ENCODE data around the genes CDK9 and BBLN.

GRCh38 chr9:127785845-127786885, at the start of gene CDK9:
Gene CDK9, plus strand, starts transcription at chr9:127786034.
- RRBS: 1% methylated on average over 53 of the region's 100 CpGs

DNA sequence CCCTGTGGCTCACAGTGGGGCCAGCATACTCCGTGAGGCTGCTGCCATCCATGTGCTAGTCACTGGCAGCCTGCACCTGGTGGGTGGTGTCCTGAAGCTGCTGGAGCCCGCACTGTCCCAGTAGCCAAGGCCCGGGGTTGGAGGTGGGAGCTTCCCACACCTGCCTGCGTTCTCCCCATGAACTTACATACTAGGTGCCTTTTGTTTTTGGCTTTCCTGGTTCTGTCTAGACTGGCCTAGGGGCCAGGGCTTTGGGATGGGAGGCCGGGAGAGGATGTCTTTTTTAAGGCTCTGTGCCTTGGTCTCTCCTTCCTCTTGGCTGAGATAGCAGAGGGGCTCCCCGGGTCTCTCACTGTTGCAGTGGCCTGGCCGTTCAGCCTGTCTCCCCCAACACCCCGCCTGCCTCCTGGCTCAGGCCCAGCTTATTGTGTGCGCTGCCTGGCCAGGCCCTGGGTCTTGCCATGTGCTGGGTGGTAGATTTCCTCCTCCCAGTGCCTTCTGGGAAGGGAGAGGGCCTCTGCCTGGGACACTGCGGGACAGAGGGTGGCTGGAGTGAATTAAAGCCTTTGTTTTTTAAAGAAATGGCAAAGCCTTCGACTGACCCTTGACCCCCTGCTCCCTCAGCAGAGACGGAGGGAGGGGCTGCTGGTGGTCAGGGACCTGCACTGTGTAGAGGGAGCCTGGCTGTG, 10.9 kb downstream of the FPGS start:
- RRBS: 20% methylated on average over 2 of the region's 12 CpGs

DNA sequence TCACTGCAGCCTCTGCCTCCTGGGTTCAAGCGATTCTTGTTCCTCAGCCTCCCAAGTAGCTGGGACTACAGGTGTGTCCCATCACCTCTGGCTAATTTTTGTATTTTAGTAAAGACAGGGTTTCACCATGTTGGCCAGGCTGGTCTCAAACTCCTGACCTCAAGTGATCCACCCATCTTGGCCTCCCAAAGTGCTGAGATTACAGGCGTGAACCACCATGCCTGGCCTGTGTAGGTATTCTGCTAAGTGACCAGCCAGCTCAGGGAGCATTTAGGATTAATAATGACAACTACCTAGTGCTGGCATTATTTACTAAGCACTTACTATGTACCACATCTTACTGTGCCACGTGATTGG, 21.1 kb downstream of the FPGS start:
- RRBS: no CpG with 5 or more reads among the region's 3 CpGs

GRCh38 chr9:127833830-127834164, 20.7 kb downstream of the ENG start:
- RRBS: no CpG with 5 or more reads among the region's 2 CpGs

DNA sequence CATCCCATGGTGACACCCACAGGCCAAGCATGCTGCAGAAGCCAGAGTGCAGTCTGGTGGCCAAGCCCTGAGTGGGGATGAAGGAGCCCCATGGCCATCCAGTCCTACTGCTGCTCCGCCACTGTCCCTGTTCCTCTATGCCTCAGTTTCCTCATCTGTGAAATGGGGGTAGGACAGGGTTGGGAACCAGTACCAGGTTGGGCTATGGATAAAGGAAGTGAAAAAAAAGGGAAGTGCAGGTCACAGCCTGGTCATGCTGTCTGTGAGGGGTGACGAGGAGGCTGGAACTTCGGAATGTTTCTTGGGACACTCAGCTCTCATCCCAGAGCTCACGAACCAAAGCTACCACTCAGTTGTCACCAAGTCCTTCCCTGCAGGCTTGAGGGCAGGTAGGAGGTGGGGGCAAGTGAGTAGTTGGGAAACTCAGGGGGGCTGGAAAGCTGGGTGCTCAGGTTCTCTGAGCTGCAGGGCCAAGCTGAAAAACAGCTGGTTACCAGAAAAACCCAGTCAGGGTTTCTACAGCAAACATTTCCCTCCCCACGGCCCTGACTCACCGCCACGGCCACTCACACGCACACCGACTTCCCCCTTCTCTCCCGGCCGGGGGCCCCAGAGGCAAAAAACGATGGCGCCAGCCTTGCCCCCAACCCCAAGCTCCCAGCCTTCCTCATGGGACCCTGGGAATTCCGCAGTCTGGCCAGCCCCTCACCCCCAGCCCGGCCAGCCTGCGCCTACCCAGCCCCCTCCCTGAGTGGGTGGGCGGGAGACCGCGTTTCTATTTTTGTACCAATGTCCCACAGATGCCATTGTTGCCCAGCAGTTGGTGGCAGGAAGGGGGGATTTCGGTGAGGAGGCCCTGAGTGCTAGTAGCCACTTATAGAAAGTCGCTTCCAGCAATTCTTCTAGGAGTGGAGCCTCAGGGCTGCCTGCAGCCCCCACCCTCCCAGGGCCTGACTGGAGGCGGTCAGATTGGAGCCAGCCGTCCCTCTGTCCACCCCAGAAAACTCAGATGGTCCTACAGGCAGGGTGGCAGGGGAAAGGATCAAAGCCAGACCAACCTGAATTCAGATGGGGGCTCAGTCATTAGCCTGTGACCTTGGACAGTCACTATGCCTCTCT, 18.5 kb downstream of the ENG start:
- RRBS: no CpG with 5 or more reads among the region's 23 CpGs

- RRBS: no CpG with 5 or more reads among the region's 16 CpGs
Measured at GRCh38 chr9:127859980-127860741, 5.7 kb upstream of the ENG start.

- RRBS: 90% methylated on average over 8 of the region's 23 CpGs
Measured at GRCh38 chr9:127867517-127868127, 9.9 kb downstream of the AK1 start.

- RRBS: no CpG with 5 or more reads among the region's 13 CpGs
Measured at GRCh38 chr9:127955175-127955841, 17.7 kb upstream of the DPM2 start.

DNA sequence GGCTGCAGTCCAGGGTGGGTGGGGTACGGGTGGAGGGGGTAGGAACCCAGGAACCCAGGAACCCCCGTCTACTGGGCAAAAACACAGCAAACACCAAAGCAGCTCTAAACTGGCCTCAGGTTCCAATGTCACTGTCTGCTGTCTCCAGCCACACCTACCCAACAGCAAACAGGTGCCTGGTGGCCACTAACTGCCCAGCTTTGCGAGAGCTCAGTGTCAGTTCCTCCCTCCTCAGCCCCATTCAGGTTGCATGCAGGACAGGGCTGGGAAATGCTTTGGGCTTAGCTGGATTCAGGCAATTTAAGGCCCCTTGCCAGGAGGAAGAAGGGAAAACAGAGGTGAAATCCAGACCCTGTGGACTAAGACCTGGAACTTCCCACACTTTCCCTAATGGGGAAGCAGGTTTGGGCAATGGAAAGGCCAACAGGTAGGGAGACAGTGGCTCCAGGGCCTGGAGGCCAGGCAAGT, 3.8 kb downstream of the EEIG1 start:
- RRBS: no CpG with 5 or more reads among the region's 3 CpGs

- RRBS: no CpG with 5 or more reads among the region's 16 CpGs
Measured at GRCh38 chr9:127977450-127978613, 3.0 kb downstream of the EEIG1 start.

- RRBS: no CpG with 5 or more reads among the region's 8 CpGs
Measured at GRCh38 chr9:128026667-128027134, 40.4 kb downstream of the NAIF1 start.

- RRBS: no CpG with 5 or more reads among the region's 11 CpGs
Measured at GRCh38 chr9:128053651-128054103, 13.4 kb downstream of the NAIF1 start.

DNA sequence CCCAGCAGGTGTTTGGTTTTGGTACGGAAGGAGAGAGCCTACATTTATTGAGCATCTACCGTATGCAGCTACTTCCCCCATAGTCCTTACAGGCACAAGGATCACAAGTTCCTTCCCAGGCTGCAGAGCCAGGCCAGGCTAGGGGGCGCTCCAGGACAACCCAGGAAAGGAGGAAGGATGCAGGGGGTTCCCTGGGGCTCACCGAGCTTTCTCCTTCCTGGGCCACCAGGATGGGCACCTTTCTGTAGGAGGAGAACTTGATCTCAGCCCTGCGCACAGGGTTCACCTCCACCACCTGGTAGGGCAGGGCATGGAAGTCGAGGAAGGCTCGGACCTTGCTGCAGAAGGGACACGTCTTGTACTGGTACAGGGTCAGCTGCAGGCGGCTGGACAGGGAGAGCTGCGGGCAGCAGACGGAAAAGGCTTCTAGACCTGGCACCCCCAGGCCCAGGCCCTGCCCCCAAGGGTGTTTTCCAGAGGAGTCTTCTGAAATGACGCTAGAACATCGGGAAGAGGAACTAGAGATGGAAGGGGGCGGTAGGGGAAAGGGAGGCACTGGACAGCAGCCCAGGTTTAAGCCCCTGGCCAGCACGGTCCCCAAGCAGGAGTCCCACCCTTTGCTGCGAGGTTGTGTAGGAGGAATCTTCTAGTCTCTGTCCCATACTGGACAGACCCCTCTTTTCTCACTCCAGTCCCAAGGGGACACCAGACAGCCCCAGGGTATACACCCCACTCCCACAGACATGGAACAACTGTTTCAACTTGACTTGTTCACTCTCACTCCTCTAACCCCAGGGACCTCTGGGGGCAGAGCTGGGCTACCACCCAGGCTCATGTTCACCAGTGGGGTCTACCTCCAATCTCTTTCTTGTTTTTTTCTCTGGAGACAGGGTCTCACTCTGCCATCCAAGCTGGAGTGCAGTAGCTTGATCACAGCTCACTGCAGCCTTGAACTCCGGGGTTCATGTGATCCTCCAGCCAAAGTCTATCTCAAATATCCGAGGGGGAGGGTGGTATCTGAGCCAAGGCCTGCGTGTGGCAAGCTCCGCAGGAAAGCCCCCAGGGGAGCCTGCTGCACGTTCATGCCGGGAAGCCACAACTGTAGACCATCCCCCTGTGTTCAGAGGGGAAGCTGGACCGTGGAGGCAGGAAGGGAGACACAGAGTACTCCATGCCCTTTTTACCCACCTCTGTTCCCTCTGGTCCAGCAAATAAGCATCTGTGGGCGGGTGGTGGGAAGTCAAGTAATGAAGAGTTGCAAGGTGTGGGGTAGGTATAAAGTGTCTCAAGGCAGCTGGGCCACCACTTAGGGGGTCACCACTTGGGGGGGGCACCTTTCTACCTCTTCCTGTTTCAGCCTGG, 2.0 kb downstream of the PTGES2 start:
- RRBS: no CpG with 5 or more reads among the region's 24 CpGs

- RRBS: 1% methylated on average over 40 of the region's 82 CpGs
Measured at GRCh38 chr9:128159415-128160491, at the start of gene BBLN. Gene BBLN, plus strand, starts transcription at chr9:128160265.

- RRBS: no CpG with 5 or more reads among the region's 11 CpGs
Measured at GRCh38 chr9:128169791-128170566, 9.9 kb downstream of the BBLN start.

DNA sequence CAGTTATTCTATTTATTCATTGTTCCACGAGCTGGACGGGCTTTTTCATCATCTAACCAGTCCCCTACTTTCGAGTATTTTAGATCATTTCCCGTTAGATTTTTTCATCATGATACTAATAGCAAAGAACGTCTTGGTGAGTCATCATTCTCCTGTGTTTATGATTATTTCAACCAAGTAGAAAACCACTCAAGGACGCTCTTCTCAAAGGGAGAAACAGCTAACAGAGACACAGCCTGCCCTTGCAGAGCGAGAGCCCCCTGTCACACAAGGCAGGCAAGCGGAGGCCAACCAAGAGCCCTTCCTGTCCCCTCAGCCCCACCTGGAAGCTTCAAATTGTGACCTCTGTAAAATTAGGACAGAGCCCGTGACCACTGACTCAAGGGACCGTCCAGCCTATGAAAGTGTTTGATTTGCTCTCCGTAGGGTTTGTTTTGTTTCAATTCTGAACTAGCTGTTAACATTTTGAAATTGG, 15.2 kb downstream of the BBLN start:
- RRBS: no CpG with 5 or more reads among the region's 11 CpGs

DNA sequence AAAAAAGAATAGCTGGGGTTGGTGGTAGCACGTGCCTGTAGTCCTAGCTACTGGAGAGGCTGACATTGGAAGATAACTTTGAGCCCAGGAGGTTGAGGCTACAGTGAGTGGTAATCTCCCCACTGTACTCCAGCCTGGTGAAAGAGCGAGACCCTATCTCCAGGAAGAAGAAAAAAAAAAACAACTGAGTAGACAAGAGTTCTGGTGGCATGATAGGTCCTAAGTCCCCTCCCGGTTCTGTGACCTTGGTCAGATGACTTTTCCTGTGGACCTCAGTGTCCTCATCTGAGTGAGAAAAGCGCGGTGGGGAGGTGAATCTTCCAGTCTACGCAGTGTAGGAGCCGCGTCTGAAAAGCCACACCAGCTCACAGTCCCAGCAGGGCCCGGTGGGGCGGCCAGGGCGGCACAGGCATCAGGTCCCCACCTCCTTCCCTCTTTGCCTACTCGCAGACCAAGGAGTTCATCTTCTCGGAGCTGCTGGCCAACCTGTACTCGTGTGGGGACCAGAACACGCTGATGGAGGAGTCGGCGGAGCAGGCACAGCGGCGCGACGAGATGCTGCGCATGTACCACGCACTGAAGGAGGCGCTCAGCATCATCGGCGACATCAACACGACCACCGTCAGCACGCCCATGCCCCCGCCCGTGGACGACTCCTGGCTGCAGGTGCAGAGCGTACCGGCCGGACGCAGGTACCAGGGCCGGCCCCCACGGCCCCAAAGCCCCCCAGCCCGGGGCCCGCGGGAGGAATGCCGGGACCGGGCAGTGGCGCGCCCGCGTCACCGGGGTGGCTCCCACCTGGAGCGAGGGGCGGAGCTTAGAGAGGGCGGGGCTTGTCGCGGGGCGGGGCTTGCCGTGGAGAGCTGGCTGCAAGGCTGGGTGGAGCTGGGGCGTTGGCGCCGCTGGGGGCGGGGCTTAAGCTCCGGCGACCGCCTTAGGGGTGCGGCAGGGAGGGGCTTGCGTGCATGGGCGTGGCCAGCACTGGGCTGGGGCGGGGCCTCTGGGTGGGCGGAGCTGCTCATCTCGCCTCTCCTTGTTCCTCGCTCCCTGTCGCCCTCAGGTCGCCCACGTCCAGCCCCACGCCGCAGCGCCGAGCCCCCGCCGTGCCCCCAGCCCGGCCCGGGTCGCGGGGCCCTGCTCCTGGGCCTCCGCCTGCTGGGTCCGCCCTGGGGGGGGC, 25.8 kb downstream of the GOLGA2 start:
- RRBS: no CpG with 5 or more reads among the region's 84 CpGs

DNA sequence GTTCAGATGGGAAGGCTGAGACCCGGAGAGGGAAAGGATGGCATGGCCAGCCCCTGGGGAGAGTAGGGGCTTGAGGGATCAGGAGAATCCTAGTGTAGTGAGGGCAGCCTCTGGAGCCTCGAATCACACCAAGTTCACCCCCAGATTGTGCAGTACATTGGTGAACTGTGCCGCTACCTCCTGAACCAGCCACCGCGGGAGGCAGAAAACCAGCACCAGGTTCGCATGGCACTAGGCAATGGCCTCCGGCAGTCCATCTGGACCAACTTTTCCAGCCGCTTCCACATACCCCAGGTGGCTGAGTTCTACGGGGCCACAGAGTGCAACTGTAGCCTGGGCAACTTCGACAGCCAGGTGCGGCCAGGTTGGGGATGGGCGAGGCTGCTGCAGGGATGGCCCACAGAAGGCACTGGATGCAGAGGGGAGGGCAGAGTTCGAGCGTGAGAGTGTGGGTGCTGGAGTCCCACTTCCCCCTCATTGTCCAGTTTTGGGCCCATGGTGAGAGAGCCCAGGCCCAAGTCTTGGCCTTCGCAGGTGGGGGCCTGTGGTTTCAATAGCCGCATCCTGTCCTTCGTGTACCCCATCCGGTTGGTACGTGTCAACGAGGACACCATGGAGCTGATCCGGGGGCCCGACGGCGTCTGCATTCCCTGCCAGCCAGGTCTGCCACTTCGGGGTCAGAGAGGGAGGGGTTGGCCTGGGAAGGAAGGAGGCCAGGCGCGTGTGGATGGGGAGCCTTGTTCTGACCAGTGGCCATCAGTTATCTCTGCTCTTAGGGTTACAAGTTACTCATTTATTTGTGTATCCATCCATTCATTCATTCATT, 12.8 kb downstream of the SLC27A4 start:
- RRBS: 94% methylated on average over 4 of the region's 27 CpGs

GRCh38 chr9:128405654-128406290, 14.9 kb upstream of the CERCAM start:
- RRBS: no CpG with 5 or more reads among the region's 12 CpGs

DNA sequence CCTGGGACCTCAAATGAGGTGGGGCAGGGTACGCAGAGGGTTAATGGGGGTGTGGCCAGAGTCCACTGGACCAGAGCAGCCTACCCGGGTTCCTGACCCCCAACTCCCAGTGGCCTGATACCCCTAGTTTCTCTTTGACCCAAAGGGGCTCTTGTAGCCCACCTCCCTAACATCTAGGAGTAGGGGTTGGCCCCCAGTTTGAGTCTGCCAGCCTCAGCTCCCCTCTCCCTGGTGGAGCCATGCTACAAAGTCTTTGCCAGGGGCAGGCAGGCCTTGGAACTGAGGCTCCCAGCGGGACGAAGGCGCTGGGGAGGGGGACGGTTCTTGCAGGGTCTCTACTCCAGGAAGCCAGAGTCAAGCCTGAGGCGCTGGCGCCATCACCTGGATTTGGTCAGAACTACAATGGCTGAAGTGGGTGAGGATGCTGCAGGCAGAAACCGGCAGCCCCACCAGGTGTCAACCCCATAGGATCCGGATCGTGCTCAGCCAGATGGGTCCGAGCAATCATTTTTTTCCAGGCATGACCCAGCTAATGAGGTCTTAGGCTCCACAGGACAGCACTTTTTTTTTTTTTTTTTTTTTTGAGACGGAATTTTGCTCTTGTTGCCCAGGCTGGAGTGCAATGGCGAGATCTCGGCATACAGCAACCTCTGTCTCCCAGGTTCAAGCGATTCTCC, 8.3 kb upstream of the CERCAM start:
- RRBS: no CpG with 5 or more reads among the region's 16 CpGs

All from hTERT-HM (cell line).